ENCODE results near the gene COA8.

DNA sequence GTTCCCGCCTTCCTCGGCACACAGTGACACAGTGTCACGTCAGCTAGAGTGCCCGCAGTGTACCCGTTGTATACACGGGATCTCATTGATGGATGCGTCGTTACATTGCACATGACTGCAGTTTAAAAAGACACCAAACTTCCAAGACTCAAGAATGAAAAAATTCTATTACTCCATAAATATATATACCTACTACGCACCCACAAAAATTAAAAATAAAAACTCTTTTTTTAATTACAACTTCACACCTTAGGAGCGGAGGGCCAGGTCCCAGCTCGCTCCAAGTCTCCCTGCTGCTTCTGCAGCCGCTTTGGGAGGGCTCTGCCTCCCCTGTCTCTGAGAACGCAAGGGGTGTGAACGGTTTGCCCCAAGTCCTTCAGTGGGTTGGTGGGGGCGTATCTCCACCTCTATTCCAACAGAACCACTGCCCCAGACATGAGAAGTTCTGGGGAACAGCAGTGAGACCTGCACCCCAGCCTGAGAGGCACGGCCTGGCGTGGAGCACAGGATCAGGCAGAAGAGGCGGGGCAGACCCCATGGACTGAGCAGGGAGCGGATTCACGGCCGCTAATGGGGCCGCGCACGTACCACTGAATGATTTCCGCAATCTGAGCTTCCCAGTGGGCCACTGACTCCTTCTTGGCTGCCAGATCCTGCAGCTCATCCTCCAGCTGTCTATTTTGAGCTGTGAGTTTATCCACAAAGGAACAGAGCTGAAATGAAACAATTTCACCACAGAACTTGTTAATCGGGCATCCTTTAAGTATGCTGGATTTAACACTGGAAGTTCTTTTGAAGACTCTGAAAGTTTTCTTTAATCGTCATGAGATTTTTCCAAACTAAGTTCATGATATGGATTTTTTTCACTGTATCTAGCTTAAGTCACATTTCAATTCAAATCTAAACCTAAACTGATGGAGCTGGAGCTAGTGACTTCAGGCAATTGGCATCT is 44.3 kb downstream of the AMN start:
- PRO-cap: no peak

- PRO-cap: no peak
Observed at GRCh38 chr14:103073954-103074476, 10.0 kb upstream of the LBHD2 start.

DNA sequence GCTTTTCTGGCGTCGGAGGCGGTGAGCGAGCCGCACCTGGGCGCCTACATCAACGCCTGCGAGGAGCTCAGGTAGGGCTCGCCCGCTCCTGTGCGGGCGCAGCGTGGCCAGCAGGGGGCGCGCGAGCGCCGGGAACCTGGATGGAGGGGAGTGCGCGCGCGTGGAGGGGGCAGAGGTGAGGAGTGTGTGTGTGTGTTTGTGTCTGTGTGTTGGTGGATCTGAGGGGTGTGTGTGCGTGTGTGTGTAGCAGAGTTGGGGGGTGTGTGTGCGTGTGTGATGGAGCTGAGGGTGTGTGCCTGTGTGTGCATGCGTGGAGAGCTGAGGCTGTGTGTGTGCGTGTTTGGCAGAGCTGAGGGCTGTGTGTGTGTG is 10.5 kb downstream of the EXOC3L4 start:
- PRO-cap: no peak

GRCh38 chr14:103121080-103121526 is 2.2 kb upstream of the TNFAIP2 start:
- PRO-cap: bidirectional peak, plus-strand start at chr14:103121451, minus-strand start at chr14:103121372

DNA sequence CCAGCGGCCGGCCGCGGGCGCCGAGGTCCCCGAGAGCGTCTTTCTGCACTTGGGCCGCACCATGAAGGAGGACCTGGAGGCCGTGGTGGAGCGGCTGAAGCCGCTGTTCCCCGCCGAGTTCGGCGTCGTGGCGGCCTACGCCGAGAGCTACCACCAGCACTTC is 4.0 kb downstream of the TNFAIP2 start:
- PRO-cap: no peak

- PRO-cap: no peak
Observed at GRCh38 chr14:103334360-103334719, 303 bp downstream of the EIF5 start.

DNA sequence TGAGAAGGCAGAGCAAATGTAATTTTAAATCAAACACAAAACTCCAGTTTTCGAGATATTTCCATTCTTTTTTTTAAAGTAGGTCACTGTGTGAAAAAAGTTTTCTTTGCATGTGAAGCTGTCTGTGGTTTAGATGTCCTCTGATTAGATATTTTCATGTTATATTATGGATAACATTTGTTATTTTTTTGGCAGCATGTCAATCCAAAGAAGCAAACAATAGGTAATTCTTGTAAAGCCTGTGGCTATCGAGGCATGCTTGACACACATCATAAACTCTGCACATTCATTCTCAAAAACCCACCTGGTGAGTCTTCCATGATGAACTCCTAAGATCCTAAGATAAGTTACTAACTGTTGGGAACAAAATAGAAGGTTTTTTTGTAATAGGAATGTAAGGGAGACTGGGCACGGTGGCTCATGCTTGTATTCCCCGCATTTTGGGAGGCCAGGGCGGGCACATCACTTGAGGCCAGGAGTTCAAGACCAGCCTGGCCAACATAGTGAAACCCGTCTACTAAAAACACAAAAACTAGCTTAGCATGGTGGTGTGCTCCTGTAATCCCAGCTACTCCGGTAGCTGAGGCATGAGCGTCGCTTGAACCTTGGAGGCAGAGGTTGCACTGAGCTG is 3.0 kb downstream of the EIF5 start:
- PRO-cap: no peak

GRCh38 chr14:103341989-103342829 is 8.2 kb downstream of the EIF5 start:
- PRO-cap: no peak

GRCh38 chr14:103474790-103475267 is 47.8 kb downstream of the CKB start:
- PRO-cap: no peak

GRCh38 chr14:103556345-103556670 is 6.1 kb downstream of the BAG5 start:
- PRO-cap: no peak

- PRO-cap: bidirectional peak, plus-strand start at chr14:103562968, minus-strand start at chr14:103562657
Observed at GRCh38 chr14:103562512-103563498, at the start of gene COA8. TSS of gene COA8 (plus strand) at chr14:103562960.

- PRO-cap: no peak
Observed at GRCh38 chr14:103625440-103625908, 3.5 kb upstream of the KLC1 start.

GRCh38 chr14:103704714-103705715 is 10.2 kb downstream of the XRCC3 start:
- PRO-cap: no peak

DNA sequence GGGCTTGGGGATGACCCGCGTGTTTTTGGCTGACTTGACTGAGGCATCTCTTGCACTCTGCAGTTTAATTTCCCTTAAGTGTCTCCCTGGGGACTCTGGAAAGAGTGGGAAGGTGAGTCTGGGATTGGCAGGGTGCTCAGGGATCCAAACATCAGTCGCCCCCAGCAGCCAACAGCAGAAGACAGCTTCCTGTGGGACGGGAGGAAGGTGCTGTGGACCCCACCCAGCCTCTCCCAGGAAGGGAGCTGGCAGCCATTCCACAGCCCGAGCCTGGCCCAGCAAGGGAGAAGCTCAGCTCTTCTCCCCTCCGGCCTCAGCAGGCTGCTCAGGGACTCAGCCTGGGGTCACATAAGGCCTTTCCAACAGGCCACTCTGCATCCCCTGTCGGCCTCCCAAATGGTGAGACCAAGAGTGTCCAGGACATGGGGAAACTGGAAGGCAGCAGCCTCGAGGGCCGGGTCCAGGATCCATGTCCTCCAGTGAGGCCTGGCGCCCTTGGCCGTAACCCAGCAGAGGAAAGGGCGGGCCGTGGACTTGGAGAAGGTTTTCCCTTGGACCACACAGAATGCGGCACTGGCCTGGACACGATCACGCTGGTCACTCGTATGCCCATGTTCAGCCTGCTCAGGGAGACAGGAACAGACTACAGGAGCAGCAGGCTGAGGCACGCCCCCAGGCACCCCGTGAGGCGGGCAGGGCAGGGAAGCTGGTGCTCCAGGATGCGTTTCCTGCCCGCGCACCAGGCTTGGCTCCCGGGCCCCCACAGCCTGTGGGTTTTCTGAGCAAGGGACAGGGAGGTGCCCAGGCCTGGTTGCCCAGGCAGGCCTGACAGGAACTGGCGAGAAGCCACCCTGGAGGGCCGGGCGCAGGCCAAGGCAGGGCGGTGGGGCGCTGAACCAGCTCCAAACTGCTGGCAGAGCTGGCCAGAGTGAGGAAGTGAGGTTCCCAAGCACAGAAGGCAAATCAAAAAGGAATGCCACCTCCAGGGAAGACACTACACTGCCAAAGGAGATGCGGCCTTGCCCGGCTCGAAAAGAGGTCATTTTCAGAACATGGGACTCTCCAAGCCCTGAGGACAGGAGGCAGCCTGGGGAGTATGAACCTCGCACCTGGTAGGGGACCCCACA is 3.4 kb downstream of the XRCC3 start:
- PRO-cap: no peak

- PRO-cap: no peak
Observed at GRCh38 chr14:103713541-103714267, 1.5 kb downstream of the XRCC3 start.

- PRO-cap: no peak
Observed at GRCh38 chr14:103735500-103735815, 19.8 kb downstream of the ZFYVE21 start.

GRCh38 chr14:103739178-103739460 is 23.5 kb downstream of the ZFYVE21 start:
- PRO-cap: no peak

DNA sequence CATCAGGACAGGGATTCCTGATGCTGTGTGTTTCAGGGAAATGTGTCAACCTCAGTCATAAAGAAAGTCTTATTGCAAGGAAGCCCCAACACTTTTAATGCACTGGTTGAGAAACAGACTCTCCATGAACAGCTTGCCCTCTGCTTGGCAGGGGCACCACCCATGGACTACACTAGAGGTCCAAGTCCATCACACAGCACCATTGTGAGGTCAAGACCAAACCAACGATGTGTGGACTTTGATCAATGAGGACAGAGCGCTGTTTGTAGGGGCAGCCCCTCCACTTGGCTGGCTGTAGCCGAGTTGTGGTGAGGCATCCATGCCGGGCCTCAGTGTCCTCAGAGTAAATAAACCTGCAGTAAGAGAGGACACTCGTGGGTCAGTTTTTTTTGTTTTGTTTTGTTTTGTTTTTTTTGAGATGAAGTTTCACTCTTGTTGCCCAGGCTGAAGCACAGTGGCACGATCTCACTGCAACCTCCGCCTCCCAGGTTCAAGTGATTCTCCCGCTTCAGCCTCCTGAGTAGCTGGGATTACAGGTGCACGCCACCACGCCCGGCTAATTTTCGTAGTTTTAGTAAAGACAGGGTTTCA is 29.9 kb downstream of the ZFYVE21 start:
- PRO-cap: no peak

- PRO-cap: no peak
Observed at GRCh38 chr14:103801406-103801897, 45.9 kb downstream of the PPP1R13B start.

- PRO-cap: no peak
Observed at GRCh38 chr14:103846630-103847428, 546 bp downstream of the PPP1R13B start.